Upper lobe of left lung (tissue), 5 donors: ENCODE measurements around a stretch of chr20.

DNA sequence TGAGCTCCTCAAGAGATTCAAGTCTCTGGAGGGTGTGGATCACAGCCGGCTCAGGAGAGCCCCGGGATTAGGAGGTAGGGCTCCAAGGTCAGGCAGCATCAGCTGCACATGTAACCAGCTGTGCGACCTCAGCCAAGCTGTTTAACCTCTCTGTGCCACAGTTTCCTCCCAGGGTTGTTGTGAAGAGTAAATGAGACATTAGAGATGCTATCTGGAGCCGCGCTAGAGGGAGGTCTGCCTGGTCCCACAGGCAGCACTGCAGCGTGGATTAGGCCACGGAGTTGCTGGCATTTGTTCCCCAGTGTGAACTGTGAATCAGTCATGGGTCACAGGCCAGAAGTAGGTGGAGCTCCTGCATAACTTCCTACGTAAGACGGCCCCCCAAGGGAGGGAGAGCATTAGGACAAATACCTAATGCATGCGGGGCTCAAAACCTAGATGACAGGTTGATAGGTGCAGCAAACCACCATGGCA, 105.3 kb downstream of the TOX2 start:
- PRO-cap, 2 experiments: no peak in any of the 2 experiments
- RAMPAGE, long total RNA, 4 experiments: no peak in any of the 4 experiments

DNA sequence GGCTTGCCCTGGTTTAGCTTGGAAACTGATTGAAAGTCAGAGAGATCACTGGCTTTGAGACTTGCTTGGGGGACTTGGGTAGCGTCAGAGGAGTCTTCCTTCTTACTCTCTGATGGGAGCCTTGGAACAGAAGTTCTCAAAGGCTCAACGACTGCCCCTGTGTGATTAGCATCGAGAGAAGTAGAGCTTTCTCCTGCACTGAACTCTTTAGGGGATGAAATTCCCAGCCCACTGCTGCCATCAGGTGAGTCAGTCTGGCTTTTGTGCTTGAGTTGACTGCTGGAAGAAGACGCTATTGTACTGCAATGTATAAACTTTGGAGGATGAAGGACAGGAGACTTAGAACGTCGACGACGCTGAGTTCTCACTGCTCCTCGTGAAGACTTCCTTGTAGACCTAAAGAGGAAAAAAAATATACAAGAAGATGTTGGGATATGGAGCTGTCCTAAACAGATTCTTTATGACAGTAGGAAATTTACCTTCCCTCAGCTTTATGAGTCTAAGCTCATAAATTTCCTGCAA, 10.4 kb upstream of the JPH2 start:
- PRO-cap, 2 experiments: no peak in any of the 2 experiments
- RAMPAGE, long total RNA, 4 experiments: no peak in any of the 4 experiments

DNA sequence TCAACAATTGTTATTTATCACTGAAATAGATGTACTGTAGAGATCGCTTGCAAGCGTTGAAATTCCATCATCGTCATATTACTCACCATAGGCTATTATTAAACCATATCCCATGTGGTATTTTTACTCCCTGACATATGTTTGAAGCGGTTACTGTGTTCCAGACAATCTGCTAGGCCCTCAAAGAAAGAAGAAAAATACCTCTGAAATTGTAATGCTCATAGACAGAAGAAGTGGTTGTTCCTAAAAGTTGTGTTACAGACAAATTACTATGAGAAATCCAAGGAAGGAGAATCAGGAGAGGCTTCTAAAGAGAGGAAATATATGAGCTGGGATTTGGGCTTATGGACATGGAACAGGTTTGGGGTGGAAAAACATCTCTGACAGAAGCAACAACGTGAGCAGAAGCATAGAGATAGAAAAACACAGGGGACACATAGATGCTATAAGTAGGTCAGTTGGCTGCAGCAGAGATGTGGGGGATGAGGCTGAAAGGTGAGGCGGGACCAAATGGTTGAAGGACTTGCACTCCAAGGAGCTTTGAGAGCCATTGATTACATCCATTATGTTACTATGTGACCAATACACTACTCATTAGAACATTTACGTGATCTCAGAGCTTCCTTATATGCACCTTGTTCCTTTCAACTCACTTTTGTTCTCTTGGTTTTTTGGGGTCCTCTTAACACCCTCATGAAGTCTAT, 48.1 kb upstream of the TTPAL start:
- PRO-cap, 2 experiments: no peak in any of the 2 experiments
- RAMPAGE, long total RNA, 4 experiments: no peak in any of the 4 experiments

DNA sequence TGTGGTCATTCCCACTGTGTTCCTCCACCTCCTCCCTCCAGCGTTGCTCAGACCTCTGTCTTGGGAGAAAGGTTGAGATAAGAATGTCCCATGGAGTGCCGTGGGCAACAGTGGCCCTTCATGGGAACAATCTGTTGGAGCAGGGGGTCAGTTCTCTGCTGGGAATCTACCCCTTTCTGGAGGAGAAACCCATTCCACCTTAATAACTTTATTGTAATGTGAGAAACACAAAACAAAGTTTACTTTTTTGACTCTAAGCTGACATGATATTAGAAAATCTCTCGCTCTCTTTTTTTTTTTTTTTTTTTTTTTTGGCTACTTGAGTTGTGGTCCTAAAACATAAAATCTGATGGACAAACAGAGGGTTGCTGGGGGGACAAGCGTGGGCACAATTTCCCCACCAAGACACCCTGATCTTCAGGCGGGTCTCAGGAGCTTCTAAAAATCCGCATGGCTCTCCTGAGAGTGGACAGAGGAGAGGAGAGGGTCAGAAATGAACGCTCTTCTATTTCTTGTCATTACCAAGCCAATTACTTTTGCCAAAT, 43.5 kb upstream of the TTPAL start:
- PRO-cap, 2 experiments: no peak in any of the 2 experiments
- RAMPAGE, long total RNA, 4 experiments: no peak in any of the 4 experiments

DNA sequence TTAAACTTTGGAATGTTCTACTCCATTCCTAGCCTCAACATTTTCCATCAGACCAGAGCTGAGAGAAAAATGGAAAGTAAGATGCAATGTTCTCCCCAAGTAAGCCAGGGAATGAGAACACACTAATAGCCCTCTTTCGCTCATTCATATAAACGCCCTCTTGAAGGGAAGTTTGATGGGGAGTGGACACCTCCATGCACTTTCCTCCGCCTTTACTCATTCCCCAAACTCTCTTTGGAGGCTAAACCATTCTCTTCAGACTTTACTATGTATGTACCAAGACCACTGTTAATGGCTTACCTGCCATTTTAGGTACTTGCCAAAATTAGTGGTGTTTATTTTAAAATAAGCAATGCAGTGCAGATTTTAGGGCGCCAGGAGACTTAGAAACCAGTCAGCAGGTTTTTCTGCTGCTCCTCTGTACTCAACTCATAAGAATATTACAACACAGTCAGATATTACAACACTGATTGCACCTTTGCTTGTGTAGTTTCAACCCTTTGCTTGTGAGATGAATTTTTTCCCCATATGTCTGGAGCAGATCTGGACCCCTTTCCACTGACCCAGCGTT, 5.9 kb downstream of the TTPAL start:
- PRO-cap, 2 experiments: no peak in any of the 2 experiments
- RAMPAGE, long total RNA, 4 experiments: no peak in any of the 4 experiments

DNA sequence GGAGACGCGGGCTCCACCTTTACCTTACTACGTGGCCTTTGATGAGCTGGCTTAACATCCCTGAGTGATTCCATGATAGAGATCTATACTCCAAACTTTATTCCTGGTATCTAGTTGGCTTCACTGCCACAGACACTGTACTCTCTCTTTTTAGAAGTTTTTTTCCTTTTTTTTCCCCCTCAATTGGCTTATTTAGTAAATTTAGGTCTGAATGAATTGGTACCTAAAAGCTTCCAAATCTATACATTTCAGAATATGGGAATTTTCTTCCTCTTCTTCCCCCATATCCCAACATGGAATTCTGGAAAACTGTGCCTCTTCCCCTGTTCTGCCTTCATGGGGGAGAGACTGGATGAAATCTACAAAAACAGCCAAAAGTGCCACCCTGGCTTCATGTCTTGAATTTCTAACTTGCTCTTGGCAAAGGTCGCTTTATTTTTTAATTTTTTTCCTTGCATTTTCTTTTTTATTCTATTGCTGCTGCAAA, 16.8 kb downstream of the TTPAL start:
- PRO-cap, 2 experiments: no peak in any of the 2 experiments
- RAMPAGE, long total RNA, 4 experiments: no peak in any of the 4 experiments

DNA sequence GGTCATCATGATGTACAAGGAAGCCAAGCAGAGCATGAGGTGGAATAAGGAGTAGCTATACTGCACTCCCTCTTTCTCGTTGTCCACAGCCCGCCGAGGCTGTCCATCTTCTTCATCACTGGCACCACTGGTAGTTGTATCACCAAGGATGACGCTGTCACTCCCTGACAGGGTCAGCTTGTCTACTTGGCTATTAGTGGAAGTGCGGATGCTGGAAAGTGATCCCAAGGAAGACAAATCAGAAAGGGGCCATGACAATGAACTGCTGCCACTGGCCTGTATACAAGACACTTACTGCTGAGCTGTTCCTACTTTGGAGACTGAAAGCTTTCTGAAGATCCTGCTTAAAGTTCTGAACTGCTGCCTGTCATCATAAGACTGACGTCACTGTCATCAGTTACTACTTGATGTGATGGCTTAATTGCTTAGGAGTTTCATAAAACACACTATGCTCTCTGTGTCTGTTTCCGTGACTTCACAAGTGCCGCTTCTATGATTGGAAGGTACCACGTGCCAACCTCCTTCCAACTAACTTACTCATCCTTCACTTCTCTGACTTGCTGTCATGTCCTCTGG, 20.7 kb downstream of the SERINC3 start:
- PRO-cap, 2 experiments: no peak in any of the 2 experiments
- RAMPAGE, long total RNA, 4 experiments: start-site peak on the minus strand in 1 of 4 experiments, centred at position 188 of the sequence, 16 reads per replicate

DNA sequence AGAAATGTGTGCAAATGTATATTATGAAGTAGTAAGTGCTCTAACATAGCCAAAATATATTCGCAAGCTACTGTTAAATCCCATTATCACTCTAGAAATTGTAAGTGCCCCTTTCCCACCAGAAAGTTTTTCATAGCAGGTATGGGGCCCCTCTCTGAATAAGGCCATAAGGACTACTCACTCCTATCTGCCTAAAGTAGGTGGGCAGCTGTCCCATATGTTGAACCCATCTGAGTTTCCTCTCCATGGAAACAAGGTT, 12.9 kb downstream of the SERINC3 start:
- PRO-cap, 2 experiments: no peak in any of the 2 experiments
- RAMPAGE, long total RNA, 4 experiments: no peak in any of the 4 experiments

DNA sequence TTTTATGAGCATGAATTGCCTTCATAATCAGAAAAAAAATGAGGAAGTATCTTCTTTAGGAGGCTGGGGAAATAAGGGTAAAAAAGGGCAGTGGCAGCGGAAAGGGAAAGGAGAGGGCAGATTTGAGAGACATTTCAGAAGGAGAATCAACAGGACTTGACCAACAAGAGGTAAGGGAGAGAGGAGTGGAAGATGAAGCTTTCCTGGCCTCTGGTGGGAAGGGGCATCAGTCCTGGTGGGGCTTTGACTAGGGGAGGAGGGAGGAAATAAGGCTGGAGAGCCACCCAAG, 14.4 kb upstream of the SERINC3 start:
- PRO-cap, 2 experiments: no peak in any of the 2 experiments
- RAMPAGE, long total RNA, 4 experiments: no peak in any of the 4 experiments

DNA sequence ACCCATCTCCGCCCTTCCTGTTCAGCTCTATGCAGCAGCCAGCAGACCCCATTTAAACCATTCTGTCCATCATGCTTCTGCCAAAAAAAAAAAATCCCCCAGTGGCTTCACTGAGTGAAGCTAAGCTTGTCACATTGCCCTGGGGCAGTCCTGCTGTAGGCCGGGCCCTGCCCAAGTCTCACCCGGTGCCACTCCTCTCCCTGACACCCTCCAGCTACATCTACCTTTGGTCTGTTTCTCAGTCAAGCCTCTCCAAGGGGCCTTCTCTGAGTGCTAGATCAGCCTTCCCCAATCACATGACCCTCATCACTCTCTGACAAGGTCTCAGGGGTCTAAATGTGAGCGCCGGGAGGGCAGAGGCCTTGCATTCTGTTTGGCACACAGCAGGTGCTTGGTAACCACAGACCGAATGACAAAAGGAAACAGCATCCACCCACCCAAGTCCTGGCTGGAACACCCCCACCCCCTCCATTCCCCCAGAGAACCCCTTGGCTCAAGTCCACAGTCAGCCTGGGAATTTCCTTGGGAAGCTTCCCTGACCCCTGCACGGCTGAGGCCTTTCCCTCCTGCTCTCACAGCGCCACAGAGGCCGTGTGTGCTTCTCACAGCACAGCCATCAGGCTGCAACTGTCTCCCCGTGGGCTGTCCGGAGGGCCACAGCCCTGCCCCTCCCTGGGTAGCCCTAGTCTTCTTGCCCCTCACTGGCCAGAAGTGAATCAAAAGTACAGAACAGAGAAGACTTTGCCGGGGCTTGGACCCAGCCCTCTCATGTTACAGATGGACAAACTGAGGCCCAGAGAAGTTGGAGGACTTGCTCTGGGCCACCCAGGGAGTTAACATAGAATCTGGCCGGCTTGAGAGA, 32.9 kb downstream of the PKIG start:
- PRO-cap, 2 experiments: peak in 1 of 2 experiments; most common plus-strand start position 576 of the sequence (in 1); most common minus-strand start position 414 of the sequence (in 1)
- RAMPAGE, long total RNA, 4 experiments: no peak in any of the 4 experiments

GRCh38 chr20:44646149-44646694, 5.3 kb downstream of the ADA start:
- PRO-cap, 2 experiments: no peak in any of the 2 experiments
- RAMPAGE, long total RNA, 4 experiments: no peak in any of the 4 experiments

GRCh38 chr20:44714048-44714402, 1.1 kb upstream of the CCN5 start:
- PRO-cap, 2 experiments: no peak in any of the 2 experiments
- RAMPAGE, long total RNA, 4 experiments: no peak in any of the 4 experiments

- PRO-cap, 2 experiments: peak in 1 of 2 experiments; most common plus-strand start chr20:44716205 (in 1)
- RAMPAGE, long total RNA, 4 experiments: no peak in any of the 4 experiments
These were observed 857 bp downstream of the CCN5 start for GRCh38 chr20:44716126-44716325.

DNA sequence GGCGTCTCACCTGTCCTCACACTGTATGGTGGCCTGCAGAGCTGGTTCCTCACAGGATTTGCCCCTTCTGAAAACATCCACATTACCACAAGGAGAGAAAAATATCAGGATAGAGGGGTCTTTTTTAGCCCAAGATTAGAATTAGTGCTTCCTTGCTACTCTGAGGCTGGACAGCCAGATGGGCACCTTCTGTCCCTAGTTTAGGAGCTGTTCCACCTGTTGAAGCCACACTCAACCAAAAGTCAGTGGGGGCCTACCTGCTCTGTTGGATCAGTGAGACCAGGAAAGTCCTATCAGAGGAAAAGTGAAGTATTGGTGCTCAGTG, 984 bp upstream of the PABPC1L start:
- PRO-cap, 2 experiments: no peak in any of the 2 experiments
- RAMPAGE, long total RNA, 4 experiments: no peak in any of the 4 experiments

DNA sequence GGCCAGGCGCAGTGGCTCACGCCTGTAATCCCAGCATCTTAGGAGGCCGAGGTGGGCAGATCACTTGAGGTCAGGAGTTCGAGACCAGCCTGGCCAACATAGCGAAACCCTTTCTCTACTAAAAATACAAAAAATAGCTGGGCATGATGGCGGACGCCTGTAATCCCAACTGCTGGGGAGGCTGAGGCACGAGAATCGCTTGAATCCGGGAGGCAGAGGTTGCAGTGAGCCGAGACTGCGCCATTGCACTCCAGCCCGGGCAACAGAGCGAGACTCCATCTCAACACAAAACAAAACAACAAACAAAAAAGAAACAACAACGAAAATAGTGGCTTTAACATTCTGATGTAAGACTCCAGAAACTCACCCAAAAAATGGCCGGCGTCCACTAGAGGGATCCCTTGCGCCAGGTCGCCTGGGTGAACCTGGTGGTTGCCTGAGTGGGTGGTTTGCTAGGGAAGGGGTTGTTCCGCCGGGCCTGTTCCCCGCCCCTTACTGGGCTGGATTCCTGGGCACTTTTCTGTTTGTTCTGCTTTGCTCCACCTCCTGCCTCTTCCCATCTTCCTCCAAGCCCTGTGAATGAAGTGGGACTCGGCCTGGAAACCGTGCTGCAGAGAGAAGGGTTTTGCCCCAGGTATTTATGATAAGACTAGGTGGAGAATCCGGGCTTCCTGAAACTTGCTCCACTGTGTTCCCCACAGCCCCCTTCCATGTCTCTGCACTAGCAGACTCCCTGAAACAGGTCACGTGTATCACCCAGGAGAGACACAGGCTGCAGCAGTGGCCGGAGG, 1.5 kb downstream of the PABPC1L start:
- PRO-cap, 2 experiments: no peak in any of the 2 experiments
- RAMPAGE, long total RNA, 4 experiments: no peak in any of the 4 experiments

DNA sequence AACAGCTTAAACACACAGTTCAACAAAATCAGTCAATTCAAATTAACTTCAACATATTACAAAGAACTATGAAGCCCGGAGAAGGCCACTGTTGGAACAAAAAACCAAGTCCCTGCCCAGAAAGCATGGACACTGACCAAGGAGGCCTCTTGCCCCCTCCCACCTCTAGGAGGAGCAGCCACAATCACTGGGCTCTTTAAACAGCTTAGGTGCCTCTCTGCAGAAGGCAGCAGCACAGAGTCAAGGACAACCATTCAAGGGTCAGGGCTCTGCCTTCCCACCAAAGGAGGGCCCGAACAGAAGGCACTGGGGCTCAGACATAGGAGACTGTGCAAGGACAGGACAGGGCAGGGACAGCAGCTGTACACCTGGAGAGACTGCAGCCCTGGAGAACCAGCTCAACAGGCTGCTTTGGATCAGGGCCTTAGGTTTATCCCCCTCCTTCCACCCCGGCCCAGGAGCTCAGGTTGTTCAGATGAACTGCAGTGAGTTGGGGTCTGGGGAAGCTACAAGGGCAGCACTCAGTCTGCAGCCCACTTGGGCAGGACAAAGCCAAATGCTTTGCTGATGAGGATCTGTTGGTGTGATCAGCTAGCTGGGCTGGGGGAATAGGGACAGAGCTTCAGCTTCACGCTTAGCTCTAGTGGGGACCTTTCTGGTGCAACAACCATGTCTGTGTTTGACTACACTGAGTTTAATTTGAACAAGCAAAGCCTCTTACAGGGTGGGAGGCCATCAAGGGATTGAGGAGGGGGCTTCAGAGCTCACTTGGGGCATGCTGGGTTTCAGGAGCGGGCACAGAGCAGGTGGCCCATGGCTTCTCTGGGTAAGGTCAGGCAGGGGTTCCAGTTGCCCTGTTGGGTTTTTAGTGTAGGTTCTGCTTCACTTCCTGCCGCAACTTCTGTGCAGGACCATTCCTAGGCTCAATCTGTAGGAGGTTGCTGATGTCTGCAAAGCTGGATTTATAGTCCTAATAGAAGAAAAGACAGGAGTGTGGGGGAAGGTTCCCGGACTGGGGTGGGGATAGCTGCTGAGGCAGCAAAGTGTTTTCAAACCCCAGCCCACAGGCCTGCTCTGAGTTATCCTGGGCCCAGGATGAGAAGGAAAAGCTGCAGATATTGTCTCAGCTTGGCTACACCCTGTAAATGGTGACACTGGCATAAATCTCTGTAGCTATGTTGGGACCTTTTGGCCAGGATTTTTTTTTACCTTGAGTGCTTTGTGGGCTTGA, 17.5 kb downstream of the TOMM34 start:
- PRO-cap, 2 experiments: no peak in any of the 2 experiments
- RAMPAGE, long total RNA, 4 experiments: no peak in any of the 4 experiments

- PRO-cap, 2 experiments: no peak in any of the 2 experiments
- RAMPAGE, long total RNA, 4 experiments: no peak in any of the 4 experiments
These were observed 12.7 kb downstream of the STK4 start for GRCh38 chr20:44979064-44979263.

- PRO-cap, 2 experiments: no peak in any of the 2 experiments
- RAMPAGE, long total RNA, 4 experiments: start-site peak on the minus strand in 2 of 4 experiments, at chr20:45330370-45330680 at its widest, 132 to 195 reads per replicate
These were observed 18.0 kb downstream of the SDC4 start for GRCh38 chr20:45330076-45330744.

- PRO-cap, 2 experiments: peak in 1 of 2 experiments; most common plus-strand start chr20:45336769 (in 1)
- RAMPAGE, long total RNA, 4 experiments: no peak in any of the 4 experiments
These were observed 11.7 kb downstream of the SDC4 start for GRCh38 chr20:45336238-45337288.

GRCh38 chr20:45361786-45362371, 1.1 kb upstream of the SYS1 start:
- PRO-cap, 2 experiments: no peak in any of the 2 experiments
- RAMPAGE, long total RNA, 4 experiments: no peak in any of the 4 experiments